Mononuclear cell (primary cell): ENCODE measurements around a stretch of chr14.

- RRBS = 75% methylated on average over 5 of the region's 13 CpGs
Measured at GRCh38 chr14:101480512-101481071, 280.9 kb upstream of the PPP2R5C start.

GRCh38 chr14:101715226-101715996, 46.1 kb upstream of the PPP2R5C start:
- RRBS = no CpG with 5 or more reads among the region's 13 CpGs

DNA sequence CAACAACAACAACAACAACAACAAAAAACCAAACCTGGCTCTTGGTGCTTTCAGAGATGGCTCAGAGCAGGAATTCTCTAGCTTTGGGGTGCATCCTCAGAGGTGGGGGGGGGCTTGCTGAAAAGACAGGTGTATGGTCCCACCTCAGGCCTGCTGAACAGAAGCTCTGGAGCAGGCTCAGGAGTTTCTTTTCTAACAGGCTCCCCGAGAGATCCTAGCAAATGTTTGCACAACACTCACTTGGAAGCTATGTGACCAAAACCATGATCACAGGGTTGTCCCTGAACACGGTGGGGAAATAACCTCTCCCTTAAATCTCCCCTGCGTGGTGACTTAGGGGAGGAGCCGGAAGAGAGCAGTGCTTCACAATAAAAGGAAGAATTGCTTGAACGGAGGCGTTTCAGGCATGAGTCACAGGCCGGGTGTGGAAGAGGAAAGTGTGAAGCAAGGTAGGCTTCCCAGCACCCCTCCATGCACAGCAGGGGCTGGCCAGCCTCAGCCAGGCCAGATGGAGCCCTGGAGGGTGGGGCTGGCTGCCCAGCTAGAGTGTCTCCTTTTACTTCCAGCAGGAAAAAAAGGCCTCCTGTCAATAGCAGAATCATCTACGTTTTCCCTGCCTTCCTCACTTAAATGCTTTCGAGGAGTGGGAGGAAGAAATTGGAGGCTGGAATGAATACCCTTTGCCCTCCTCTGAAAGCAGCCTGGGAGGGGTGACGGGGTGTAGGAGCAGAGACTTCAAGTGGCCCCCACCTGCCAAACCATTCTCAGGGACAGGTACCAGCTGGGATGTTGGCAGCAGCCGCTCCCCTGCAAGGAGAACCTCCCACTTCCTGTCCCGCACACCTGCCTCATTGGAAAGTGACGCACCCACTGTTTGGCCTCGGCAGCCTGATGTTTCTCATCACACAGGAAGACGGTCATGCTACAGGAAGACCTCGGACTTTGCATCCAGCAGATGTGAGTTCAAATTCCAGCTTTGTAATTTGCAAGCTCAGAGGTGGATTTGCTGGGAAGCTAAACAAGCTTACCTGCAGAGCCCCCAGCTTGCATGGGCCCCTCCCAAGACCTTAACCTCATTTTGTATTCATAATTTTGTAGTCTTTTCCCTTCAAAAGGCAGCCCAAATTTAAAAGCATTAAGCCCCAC, 30.1 kb upstream of the PPP2R5C start:
- RRBS = 5% methylated on average over 4 of the region's 16 CpGs

DNA sequence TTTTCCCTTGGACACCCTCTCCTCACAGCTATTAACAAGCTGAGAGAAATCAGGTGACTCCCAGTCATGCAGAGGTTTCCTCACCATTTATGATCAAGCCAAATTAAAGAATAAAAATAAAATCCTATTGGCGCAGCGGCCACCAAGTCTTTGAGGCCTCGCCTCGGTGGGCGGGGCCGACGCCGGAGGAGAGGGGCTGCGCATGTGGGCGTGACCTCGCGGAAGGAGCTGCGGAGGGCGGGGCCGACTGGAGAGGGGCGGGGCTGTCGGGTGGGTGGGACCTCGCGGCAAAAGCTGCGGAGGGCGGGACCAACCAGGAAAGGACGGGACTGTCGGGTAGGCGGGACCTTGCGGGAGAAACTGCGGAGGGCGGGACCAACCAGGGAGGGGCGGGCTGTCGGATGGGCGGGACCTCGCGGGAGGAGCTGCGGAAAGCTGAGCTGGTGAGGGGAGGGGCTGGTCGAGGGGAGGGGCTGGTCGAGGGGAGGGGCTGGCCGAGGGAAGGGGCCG, 1.2 kb upstream of the PPP2R5C start:
- RRBS = no CpG with 5 or more reads among the region's 37 CpGs

- RRBS = no CpG with 5 or more reads among the region's 13 CpGs
Measured at GRCh38 chr14:101763686-101764597, 2.4 kb downstream of the PPP2R5C start.

GRCh38 chr14:101810664-101811250, 49.2 kb downstream of the PPP2R5C start:
- RRBS = no CpG with 5 or more reads among the region's 2 CpGs

DNA sequence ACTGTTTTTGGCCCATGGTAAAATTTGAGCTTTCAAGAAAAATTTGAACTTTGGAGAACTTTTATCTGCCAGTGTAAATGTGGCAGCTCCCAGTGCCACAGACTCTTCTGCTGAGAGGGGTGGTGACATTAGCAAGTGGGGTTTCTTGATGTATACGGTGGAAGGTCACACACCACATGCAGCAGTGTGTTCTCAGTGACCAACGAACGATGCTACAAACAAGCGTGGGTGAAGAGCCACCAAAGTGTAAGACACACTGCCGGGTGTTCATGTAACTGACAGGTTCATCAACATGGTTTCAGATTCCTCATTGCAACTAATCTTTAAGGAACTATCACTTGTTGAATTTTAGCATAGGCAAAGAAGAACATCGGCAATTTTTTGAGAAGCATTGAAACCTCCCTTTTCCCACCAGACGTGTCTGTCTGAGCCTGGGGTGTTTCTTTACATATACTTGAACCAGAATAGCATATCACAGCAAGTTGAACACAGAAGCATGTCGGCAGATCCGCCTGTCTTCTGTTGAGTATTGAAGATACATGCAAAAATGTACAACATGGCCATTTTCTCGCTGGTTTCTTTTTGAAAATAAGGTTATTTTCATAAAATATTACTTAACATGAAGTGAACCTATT, 58.8 kb downstream of the PPP2R5C start:
- RRBS = no CpG with 5 or more reads among the region's 10 CpGs

DNA sequence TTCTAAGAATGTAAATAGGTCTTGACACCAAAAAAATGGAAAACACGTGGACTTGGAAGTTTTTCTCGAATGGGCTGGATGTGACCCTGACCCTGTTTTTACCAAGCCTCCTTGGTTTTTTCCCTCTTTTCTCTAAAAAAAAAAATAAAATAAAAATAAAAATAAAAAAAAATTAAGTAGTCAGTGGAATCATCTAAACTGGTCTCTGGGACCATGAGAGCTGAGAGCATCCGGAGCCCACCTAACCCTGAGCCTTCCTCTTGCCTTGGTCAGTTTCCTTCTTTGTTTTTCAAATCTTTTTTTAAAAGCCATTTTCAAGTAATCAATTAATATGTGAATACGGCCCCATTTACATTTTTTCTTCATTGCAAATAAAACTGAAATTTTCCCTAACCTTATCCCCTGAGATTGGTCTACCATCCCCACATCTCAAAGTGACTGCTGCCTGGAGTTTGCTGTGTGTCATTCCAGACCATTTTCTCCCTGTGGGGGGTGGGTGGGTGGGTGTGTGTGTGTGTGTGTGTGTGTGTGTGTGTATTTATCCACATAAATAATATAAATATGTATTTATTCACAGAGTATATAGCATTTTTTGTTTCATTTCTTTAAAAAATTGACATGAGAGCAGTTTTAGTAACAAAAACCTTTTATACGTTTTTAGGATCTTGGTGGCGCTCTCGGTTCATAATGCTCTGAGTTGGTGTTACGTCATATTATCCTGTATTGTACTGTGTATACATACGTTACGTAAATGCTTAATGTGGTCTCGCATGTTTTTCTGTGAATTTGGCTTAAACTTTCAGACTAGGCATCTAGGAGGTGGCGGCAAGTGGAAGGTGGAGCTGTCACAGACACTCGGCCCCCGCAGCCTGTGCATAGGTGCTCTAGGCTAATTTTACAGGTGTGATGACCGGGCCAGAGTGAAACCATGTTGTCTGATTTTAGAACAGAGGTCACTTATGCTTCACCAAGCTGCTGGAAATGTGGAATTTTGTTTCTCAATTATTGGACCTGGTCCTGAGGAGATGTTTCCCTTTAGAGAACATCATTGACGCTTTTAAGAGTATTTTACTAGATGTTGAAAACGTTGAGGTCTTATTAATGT, 59.8 kb downstream of the PPP2R5C start:
- RRBS = no CpG with 5 or more reads among the region's 17 CpGs

- RRBS = no CpG with 5 or more reads among the region's 11 CpGs
Measured at GRCh38 chr14:101849092-101849615, 87.6 kb downstream of the PPP2R5C start.

DNA sequence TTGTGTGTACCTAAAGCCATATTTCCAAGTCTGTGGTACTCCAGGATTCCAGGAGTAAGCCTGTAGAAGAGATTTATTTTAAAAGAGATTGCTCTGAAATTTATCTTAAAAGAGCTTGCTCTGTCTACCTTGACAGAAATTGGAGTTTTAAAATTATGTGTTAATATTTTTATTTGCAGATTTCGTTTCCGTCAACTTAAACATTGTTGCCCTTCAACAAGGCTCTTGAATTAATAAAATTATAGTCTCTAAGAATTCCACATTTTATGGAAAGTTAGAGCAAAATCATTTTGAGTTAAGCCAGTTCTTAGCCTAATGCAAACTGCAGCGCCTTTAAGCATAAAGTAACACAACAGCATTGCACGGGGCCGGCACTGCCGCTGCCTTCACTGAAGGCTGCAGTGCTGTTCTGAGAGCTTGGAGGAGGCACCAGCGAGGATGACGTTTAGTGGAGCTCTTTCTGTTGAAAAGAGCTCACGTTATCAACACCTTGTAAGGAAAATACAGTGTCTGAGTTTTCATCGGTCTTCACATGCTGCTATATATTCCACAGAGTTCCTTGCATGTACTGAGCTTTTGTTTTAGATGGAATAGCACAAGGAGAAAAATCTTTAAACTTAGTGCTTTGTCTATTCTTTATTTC, 38.4 kb upstream of the DYNC1H1 start:
- RRBS = no CpG with 5 or more reads among the region's 10 CpGs

- RRBS = no CpG with 5 or more reads among the region's 32 CpGs
Measured at GRCh38 chr14:101928337-101928980, 35.9 kb upstream of the DYNC1H1 start.

DNA sequence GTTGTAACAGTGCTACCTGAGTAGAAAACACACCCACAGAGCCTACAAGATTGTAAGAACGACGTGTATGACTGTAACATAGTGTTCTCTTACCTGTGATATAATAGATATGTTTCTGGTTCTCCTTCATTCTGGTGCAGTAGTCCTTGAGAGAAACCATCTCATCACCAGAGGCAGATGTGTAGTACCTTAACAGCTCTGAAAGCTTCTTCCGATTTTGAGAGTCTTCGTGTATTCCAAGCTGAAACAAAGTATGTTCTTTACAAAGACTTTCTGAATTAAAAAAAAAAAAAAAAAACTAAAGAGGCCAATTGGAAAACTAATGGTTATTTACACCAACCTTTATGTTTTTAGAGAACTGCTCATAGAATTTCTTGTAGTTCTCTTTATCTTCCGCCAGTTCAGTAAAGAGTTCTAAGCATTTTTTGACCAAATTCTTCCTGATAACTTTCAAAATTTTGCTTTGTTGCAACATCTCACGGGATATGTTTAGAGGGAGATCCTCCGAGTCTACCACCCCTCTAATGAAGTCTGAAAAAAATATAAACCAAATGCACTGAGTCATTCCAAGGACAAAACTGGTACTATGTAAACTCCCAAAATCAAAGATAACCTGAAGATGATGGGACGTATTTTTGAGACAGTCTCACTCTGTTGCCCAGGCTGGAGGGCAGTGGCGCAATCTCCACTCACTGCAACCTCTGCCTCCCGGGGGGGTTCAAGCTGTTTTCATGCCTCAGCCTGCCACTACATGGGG, 3.2 kb downstream of the HSP90AA1 start:
- RRBS = no CpG with 5 or more reads among the region's 10 CpGs

DNA sequence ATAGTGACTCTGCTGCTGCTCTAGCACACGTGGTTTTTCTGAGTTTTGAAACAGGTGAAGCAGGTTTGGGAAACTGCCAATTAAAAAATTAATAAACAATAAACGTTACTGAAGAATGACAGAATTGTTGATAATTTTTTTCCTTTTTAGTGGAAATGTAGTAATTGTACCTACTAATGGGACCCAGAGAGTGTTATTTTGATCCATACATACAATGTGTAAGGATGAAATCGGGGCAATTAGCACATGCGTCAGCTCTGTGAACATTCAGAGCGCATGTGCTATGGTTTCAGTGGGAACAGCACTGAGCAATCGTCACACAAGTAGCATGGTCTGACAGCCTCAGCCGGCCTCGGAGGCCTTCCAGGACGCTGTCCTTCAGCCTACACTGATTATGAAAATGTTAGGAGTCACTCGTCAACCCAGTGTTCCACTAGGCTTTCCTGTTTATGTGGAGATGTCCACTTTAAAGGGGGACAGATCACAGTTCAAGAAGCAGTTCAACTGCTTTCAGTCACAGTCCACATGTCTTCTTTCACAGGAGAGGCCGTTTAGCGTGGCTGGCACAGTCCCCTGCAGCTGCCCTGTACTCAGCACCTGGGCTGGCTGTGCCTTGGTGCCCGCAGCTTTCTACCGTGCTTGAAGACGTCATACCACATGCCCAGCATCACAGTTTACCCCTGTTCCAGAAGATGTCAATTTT, 51.8 kb downstream of the MOK start:
- RRBS = no CpG with 5 or more reads among the region's 15 CpGs

DNA sequence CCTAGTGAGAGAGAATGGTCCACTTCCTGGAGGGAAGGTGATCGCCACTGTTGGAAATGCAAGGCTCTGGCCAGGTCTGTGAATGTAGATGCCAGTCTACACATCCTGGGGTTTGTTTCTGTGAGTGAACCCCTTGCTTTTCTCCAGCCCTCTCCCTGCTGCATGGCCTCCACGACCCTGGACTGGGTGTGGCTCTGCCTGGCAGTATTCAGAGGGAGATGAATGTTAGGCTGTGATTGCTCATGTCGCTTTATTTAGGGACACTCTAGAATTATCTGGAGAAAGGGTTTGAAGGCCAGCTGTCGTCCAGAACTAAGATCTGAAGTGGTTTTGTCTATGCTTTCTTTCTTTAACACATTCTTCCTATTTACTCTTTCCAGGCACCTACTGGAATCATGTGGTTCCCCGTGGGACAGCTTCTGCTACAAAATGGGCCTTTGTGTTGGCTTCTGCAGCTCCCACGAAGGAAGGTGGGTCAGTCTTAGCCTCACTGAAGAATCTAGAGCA, 59.3 kb downstream of the ANKRD9 start:
- RRBS = no CpG with 5 or more reads among the region's 6 CpGs

DNA sequence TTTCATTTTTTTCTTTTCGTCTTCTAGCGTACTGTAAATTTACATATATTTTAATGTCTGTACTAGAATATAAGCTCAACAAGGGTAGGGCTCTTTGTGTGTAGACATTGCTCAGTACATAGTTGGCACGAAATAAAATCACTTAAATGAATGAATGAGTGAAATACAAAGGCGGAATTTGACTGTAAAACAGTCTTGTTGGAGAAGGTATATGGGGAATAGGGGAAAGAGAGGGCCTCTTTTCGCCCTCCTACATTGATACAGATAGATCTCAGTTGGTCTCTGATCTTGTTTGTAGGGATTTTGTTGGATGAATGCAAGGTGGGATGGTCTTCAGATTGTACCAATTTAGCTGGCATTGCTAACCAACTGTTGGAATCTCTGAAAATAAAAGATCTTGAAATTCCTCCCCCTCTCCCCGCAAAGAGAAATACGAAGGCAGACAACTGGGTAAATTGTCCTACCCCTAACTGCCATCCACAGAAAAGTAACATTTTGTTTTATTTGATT, 29.2 kb downstream of the RCOR1 start:
- RRBS = no CpG with 5 or more reads among the region's 7 CpGs

DNA sequence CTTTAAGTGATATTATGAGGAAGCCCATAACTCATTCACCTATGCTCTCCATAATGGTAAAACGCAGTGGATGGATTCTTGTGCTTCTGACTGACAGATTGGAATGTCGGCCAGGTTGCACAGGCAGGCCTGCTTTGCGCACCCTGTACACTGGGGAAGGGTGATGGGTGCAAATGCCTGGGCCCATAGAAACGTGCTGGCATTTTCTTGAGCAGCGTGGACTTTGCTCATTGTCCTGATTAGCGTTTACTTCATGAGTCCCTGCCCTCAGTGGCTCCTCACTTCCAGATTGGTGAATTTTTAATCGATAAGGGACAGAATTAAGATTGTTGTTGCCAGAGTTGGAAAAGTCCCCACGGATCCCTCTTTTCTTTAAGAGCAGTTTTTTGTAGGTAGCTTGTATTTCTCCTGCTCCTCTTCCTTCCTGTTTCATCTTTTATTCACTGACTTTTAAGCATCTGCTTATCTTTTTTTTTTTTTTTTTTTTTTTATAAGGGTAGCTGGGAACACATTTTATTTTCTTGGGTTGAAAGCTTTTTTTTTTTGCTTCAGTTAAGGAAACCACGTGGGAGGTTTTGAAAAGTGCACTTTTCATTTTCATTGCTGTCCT, 80.8 kb upstream of the TRAF3 start:
- RRBS = no CpG with 5 or more reads among the region's 9 CpGs

DNA sequence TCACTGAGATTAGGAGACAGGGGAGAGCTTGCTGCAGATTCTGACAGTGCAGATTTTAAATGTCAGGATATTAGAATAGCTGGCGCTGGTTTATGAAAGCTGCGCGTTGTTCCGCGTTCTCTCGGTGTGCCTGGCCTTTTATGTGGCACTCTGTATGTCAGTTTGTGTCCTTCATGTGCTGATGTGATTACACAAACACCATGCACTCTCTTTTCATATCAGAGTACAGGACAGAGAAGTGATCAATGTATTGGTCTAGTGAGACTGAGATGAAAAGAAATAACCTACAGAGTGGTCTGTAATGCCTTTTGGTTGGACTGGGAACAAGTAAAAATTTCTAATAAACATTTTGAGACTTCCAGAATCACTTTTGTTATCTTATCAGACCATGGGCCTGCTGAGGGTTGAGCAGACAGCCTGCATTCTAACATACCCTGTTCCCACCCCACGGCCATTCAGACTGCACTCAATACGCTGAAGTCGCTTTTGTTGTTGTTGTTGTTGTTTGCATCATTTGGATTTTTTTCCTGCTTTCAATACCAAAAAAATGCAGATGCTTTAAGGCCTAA, 49.7 kb upstream of the TRAF3 start:
- RRBS = no CpG with 5 or more reads among the region's 9 CpGs

DNA sequence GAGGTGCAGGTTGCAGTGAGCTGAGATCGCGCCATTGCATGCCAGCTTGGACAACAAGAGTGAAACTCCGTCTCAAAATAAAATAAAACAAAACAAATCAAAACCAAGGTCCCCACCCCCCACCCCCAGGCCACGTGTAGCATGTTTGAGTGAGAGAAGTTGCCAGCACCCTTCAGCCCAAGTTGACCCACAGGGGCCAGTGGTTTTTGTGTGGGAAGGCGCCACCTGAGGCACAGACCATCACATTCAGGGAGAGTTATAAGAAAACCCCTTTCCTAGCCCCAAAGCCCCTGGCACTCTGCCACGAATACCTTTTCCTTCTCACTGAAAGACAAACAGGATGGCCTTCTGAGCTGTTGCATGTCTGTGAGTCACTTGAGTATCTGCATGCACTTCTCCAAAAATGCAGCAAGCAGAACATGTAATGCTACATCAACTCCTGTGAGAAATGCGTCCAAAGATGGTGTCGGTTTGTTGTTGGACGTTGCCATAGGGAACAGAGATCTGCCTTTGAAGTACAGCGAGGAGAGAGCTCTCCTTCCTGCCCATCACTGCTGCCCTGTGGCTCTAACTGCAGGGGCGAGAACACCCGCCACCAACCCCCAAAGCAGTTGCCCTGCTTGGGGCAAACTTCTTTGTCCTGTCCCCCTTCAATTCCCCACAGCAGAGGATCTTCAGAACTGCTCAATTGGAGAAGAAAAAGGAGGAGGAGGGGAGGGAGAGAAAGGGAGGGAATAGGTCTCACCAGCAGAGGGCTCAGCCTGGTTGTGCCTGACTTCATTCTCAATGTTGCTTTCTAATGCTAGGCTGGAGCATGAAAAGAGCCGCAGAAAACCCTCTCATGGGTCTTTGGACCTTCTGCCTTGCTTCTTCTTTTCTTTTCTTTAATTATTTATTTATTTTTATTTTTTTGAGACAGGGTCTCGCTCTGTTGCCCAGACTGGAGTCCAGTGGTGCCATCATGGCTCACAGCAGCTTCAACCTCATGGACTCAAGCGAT, 2.6 kb upstream of the TRAF3 start:
- RRBS = no CpG with 5 or more reads among the region's 15 CpGs

DNA sequence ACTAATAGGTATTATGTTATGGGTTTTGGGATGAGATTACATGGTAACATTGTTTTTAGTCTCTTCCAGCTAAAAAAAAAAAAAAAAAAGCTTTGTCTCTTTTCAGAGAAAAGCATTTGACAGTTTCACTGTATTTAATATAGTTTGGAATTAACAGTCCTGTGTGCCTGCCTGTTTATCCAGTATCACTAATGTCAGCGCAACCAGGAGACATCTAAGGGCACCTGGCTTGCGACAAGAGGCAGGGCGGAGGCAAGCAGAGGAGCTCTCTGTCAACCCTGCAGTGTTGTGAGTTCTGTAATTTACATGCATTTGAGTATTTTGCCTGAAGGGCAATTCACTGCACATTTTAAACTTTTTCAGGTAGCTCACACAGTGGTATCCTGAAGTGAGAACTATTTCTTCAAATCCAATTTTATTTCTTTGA, 6.0 kb downstream of the CDC42BPB start:
- RRBS = no CpG with 5 or more reads among the region's 3 CpGs

- RRBS = 68% methylated on average over 2 of the region's 10 CpGs
Measured at GRCh38 chr14:103055704-103056200, 1.6 kb downstream of the CDC42BPB start.